Subcutaneous preadipocyte (primary cell): ENCODE measurements around the genes GUCA2A, PPIH, CLDN19 and ZNF691.

- CAGE, long polyA plus RNA: no peak
Measured at GRCh38 chr1:41514803-41515895, 30.7 kb upstream of the EDN2 start.

DNA sequence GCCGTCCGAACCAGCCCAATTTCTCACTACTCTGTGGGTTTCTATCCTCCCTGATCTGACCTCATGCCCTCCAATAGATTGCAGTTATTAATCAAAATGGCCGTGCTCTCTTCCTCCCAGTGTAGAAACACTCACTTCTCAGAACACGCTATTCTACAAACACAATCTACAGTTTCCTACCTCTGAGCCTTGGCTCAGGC lies 147.1 kb upstream of the EDN2 start:
- CAGE, long polyA plus RNA: no peak

GRCh38 chr1:41728307-41729345 lies 190.1 kb downstream of the HIVEP3 start:
- CAGE, long polyA plus RNA: no peak

DNA sequence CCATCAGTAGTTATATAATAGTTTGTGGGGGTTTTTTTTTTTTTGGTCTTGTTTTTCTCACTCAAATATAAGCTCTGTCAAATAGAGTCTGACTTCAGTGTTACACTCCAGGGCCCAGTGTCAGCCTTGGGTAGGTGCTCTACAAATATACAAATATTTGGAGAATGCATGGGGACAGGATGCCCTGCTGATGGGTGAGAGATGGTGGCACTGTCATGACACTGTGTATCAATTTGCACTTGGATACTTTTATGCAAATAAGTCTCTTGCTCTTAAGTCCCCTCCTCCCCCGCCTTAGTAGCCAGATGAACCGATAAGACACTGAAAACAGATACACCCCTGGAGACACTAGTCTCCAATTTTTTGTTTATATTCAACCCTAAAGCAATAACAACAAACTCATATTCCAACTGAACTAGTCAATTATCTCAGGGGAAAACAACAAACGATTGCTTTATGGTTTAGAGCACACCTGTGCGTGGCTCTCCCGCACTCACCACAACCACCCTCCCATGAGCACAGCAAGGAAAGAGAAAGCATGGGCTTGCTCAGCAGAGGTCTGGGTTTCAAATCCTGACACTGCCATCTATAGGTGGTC lies 50.5 kb downstream of the HIVEP3 start:
- CAGE, long polyA plus RNA: no peak

- CAGE, long polyA plus RNA: no peak
Measured at GRCh38 chr1:41914465-41915307, 4.0 kb downstream of the HIVEP3 start.

DNA sequence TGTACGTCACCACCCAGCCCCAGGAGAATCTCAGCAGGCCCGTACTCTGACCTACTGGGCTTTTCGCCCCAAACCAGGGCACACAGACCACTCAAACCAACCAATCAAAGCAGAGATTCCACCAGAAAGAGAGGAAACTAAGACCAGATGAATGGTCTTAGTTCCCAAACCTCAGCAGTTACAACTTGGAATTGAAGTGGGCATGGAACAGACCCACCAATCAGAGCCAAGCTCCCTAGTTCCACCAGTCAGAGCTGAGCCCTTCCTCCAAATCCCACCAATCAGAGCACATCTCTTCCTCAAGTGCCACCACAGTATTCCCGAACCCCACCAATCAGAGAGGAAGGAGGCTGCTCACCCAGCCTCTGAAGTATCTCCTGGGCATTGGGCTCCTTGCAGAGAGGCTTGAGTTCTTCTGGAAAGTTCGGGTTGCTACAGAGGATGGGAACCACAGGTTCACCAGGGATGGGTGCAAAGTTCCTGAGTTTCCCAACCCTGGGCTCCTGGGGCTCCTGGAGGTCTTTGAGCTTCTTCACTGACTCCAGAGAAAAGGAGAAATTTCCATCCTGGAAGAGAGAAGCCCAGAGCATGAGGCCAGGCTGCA lies 1.4 kb downstream of the GUCA2A start:
- CAGE, long polyA plus RNA: no peak

- CAGE, long polyA plus RNA: no peak
Measured at GRCh38 chr1:42164427-42165067, at the start of gene GUCA2A. GUCA2A (minus strand) TSS chr1:42164745.

- CAGE, long polyA plus RNA: no peak
Measured at GRCh38 chr1:42496895-42497335, 33.8 kb downstream of the CCDC30 start.

GRCh38 chr1:42658173-42658633 lies at the start of gene PPIH:
PPIH (plus strand) TSS chr1:42658423.
- CAGE, long polyA plus RNA: no peak

DNA sequence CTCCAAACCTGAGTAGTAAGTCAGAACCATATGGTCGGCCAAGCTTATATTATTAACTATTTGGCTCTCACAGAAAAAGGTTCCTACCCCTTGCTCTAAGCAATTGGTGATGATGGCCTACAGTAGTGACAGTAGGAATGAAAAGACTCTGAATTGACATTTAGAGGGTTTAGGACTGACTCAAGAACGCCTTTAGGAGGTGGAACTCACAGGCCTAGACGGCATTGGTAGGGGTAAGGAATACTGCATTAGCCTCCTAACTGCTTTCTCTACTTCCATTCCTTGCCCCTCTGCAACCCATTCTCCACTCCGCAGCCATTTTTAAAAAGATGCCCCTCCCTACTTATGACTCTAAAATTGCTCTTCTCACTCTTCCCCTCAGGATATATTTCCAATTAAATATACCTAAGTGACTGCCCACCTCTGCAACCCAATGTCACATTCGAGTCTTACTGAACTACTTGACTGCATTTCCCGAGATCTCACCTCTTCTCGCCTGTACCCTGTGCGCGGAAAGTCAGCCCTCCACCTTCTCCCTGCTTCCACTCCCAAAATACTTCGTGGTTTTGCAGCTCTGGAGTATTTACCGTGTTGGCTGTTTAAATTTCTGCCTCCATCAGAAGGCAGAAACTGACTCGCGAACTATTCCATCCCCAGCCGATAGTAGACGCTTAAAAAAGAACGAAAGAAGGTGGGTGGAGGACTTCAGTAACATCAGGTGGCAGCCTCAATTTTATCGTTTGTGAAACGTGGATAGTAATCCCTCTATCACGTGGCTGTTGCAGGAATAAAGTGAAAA lies 1.2 kb upstream of the YBX1 start:
- CAGE, long polyA plus RNA: no peak

DNA sequence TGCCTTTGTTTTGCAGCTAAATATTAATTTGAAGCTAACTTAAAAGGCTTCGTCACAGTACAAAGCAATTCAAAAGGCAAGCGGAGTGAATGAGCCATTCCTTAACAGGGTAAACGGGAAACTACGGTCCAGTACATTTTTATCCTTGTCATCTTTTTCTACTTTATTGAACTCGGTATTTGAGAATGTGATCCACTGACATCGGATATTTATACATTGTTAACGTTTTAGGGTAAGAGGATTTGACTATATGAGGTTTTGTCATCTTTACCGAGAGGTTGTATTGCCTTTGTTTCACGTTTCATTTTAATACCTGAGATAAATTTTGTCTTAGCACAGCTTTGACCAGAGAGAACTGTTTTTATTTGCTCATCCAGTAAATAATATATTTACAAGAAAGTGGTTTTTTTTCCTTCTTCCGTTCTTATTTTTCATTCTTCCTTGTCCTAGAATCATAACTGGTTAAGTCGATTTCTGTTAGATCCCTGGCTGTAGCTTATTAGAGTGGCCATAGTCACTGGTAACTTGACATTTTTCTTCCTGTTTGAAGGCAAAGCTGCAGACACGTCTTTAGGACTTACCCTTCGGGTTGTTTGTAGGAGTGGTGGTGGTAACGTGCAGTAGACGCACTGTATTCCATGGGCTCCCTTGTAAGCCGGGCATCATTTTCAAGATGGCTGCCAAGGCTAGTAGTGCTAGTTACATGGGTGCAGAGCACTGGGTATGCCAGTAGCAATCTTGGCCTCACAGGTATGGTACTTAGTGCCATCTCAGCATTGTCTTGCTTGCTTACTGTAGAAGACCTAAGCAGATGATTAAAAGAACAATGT lies 1.6 kb downstream of the YBX1 start:
- CAGE, long polyA plus RNA: no peak

- CAGE, long polyA plus RNA: no peak
Measured at GRCh38 chr1:42705303-42705724, 23.1 kb downstream of the YBX1 start.

DNA sequence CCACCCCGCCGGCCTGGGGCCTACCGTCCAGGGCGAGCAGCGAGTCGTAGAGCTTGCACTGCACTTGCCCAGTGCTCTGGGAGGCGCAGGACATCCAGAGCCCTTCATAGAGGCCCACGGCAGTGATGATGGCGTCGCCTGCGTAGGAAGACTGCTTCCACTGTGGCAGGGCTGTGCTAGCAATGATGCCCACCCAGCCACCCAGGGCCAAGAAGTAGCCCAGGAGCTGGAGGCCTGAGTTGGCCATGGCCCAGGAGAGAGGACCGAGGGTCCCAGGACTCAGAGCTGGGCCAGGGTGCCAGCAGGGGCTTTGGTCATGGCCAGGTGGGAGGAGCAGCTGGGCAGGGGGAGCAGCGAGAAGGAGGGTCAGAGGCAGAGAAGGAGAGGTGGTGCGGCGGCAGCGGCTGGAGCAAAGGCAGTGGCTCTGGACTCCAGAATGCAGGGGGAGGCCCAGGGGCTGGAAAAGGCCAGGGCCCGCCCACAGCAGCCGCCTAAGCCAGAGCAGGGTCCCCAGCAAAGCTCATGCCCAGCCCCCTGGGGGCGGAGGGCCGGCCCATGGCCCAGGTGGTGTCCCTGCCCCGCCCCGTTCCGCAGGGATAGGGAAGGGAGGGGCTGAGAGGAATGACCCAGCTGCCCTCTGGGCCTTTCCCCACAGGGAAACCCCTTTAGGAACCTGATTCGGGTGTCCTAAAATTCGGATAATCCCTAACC lies at the start of gene CLDN19:
TSS of gene CLDN19 (minus strand) at position 420 of the 711 bp plus-strand sequence.
- CAGE, long polyA plus RNA: no peak

- CAGE, long polyA plus RNA: start-site peak on the plus strand at chr1:42846613-42846638, 389 and 35 reads in 2 replicates
Measured at GRCh38 chr1:42846500-42847379, at the start of gene ZNF691. ZNF691 (plus strand) TSS chr1:42846613.

DNA sequence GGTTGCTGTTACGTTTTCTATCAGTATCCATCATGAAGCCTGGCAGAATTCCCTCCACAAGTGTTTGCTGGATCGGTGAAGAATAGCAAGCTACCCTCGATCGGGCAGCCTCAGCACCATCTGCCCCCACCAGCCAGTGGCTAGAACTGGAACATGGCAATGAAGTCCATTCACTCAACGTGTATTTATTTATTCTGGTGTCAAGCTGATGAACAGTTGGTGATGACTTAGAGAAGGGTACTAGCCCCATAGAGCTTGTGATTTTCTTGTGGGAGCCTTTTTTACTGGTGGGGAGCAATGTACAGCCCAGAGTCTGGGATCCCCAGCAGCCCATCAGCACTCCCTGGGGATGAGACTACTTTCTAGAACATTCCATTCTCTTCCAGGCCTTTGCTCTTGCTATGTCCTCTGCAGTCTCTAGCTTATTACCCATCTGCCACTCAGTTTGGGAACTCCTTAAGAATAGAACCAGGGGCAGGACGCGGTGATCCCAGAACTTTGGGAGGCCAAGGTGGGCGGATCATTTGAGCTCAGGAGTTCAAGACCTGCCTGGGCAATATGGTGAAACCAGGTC lies 11.6 kb downstream of the SLC2A1 start:
- CAGE, long polyA plus RNA: no peak

- CAGE, long polyA plus RNA: no peak
Measured at GRCh38 chr1:42951314-42952015, 7.2 kb downstream of the SLC2A1 start.

- CAGE, long polyA plus RNA: no peak
Measured at GRCh38 chr1:42953210-42953952, 5.3 kb downstream of the SLC2A1 start.

GRCh38 chr1:42979758-42980875 lies 21.4 kb upstream of the SLC2A1 start:
- CAGE, long polyA plus RNA: no peak

- CAGE, long polyA plus RNA: no peak
Measured at GRCh38 chr1:43005751-43006460, 47.2 kb upstream of the SLC2A1 start.

DNA sequence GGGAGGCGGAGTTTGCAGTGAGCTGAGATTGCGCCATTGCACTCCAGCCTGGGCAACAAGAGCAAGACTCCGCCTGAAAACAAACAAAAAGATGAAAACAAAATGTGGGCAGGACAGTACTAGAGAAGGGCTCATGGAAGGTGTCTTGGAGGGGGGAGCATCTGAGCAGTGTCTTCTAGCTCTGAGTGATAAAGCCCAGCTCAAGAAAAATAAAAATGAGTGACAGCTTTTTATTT lies 3.8 kb downstream of the C1orf210 start:
- CAGE, long polyA plus RNA: no peak